A375 (cell line): ENCODE measurements around the gene CHN1.

DNA sequence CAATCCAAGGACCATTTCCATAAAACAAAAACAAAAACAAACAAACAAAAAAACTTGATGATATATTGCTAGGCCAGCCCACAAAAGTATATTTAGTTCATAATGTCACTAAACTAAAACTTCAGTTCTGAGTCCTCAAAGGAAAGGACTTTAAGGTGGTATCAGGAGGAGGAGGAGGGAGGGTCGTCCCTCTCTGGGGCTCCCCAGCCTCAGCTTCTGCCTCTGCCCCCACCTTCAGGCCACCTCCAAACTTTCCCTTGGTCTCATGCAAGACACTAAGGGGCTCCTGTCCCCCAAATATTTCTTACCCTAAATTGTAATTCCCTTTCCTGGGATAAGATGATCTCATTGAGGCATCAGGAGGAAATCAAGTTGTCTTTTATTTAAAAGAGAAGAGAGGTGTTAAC lies 13.7 kb upstream of the WIPF1 start:
- RAMPAGE, long total RNA = no peak

- RAMPAGE, long total RNA = no peak
Measured at GRCh38 chr2:174654291-174655307, 57.0 kb upstream of the WIPF1 start.

- RAMPAGE, long total RNA = no peak
Measured at GRCh38 chr2:174844185-174844732, 80.0 kb upstream of the CHRNA1 start.

DNA sequence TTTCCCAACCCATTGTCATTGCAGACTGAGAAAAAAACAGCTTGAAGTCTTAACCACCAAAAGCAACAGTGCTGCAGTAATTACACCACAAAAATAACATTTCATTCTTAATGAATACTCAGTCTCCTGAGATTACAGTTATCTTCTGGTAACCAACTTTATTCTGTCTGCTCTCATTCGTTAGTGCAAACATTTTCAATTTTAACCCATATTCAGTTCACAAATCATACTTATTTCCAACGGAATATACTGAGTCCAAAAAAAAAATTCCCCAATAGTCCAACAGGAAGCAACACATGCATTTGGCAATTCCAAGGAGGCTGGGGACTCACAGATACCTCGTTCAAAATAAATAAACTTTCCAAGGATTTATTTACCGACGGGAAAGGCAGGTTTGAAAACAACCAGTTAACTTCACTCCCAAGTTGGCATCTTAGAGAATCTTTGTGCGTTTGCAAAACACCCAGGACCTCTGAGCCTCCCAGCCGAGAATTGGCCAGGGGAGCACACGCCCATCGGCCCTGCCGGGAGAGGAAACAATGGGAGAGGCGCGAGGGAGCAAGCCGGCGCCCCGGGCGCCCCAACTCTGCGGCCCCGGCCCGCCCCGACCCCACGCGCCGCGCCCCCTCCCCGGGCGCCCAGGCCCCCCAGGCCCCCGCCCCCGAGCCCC lies 868 bp downstream of the CHN1 start:
- RAMPAGE, long total RNA = no peak

GRCh38 chr2:175004848-175006067 lies at the start of gene CHN1:
Gene CHN1 (minus strand): TSS chr2:175005381.
- RAMPAGE, long total RNA = no peak

DNA sequence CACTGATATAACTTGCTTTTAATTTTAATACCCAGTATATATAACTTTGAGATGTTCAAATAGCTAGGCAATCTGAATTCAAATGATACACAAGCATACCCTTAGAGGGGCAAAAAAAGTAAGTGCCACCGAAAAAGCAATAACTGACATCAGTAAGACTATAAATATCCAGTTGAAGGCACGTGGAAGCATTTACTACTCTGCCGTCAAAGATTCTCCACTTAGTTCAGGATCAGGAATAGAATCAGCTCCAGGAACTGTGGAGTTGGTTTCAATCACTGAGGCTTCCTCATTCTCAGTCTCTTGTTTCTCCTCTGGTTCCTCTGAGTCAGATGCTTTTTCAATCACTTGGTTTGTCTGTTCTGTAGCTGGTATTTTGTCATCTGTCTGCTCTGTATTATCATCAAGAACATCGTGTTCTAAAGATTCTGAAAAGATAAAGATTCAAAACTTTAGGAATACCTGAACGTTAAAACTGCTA lies 72.3 kb downstream of the LNPK start:
- RAMPAGE, long total RNA = no peak

DNA sequence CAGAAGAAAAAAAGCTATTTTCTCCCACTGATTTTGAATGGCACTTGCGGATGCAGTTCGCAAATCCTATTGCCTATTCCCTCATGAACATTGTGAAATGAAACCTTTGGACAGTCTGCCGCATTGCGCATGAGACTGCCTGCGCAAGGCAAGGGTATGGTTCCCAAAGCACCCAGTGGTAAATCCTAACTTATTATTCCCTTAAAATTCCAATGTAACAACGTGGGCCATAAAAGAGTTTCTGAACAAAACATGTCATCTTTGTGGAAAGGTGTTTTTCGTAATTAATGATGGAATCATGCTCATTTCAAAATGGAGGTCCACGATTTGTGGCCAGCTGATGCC lies 8.4 kb downstream of the HOXD8 start:
- RAMPAGE, long total RNA = no peak

- RAMPAGE, long total RNA = no peak
Measured at GRCh38 chr2:176170448-176171040, 13.4 kb downstream of the HOXD3 start.

- RAMPAGE, long total RNA = no peak
Measured at GRCh38 chr2:176171119-176172118, 14.3 kb downstream of the HOXD3 start.

DNA sequence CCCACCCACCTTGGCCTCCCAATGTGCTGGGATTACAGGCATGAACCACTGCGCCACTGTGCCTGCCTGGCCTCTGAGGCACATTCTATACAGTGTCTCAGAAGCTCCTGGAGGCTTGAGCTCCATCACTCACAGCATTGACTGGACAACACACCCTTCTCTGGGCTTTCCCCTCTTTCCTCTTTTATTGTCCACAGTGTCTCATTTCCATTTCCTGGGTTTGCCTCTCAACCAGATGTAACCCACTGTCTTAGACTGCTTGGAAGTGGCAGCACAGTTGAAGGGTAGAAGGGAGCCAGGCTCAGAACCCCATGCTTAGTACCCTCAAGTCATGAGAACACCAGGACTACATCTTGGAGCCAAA lies 208.1 kb downstream of the MTX2 start:
- RAMPAGE, long total RNA = no peak

DNA sequence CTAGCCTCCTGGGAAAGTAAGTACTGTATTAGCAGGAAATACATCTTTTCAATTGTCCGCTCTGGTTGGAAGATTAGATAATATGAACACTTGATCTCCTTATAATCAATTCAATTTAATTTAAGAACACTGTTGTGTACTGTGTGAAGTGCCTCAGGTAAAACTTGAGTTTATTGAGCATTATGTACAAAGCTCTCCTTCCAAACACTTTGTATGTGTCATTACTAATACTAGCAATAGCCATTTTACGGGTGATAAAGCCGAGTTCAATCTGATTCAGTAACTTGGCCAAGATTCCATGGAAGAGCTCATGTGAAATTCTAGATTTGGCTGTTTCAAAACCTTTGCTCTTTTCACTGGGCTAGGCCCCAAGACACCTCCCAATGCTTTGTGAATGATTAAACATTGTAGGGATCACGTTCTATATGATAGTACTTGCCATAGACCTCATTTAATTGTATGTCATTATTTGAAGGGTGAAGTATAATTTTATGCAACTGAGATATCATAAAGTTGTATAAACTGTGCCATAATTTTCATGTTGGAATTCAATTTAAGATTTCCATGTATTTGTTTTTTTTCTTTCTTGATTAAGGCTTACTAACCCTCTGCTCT lies 8.9 kb upstream of the NFE2L2 start:
- RAMPAGE, long total RNA = no peak

DNA sequence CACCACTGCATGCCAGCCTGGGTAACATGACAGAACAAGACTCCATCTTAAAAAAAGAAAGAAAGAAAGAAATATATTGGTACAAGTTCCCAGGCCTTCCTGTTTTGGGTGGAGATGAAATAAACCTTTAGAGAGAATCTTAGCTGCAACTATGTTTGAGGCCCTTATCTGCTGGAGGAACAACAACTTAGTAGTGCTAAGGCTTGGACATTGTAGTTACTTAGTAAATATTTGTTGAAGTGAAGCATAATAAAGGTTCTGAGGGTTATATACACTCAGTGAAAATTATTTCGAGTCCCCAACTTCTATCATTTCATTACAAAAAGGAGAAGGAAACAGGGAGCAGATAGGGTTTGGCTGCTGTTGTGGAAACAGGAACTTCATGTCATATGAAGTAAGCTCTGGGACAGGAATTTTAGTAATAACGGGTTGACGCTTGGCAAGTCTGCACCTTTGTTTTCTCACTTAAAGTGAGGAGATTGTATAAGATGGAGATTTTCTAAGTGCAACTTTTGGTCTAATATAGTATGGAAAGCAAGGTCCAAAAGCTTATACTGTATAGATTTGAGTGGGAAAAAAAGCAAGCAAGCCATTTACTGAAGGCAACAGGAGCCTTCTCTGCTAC lies 40.0 kb upstream of the AGPS start:
- RAMPAGE, long total RNA = no peak

DNA sequence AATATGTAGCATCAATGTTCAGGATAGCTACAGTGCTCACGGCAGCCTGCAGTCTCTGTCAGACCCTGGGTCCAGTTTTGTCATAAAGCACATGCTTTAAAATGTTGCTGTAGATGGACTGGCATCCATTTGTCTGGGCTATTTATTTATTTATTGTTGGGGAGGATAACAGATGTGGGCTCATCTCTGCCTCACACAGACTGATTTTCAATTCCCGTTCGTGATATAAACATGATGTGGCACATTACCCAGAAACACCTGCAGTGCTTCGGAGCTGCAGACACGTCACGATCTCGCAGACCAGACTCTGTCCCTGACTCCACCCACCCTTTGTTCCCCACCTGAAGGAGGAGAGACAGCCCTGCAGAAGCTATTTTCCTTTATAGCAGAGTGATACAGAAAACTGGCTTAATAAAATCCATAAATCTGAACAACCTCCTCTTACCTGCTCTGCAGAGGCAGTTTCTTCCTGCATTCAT lies 7.7 kb upstream of the TTC30A start:
- RAMPAGE, long total RNA = no peak

- RAMPAGE, long total RNA = no peak
Measured at GRCh38 chr2:177753750-177754336, 135.3 kb upstream of the TTC30A start.

- RAMPAGE, long total RNA = no peak
Measured at GRCh38 chr2:177972927-177973148, 99.7 kb downstream of the PDE11A start.

- RAMPAGE, long total RNA = no peak
Measured at GRCh38 chr2:178484459-178485166, 4.4 kb downstream of the PLEKHA3 start.

DNA sequence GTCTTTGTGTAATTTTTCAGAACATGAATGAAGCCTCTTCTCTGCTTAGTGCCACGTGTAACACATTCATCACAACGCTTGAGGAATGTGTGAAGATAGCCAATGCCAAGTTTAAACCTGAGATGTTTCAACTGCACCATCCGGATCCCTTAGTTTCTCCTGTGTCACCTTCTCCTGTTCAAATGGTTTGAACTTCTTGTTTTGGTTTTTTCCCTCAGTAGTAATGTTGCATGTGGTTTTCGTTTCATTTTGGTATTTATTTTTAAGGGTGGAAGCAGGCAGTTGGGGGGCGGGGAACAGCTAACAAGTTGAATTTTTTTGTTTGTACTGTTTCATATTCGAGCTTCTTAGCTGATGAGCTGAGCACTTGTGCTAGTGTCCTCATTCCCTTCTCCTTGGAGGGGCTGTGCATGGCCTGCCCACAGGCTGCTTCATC lies 15.2 kb downstream of the PLEKHA3 start:
- RAMPAGE, long total RNA = no peak

DNA sequence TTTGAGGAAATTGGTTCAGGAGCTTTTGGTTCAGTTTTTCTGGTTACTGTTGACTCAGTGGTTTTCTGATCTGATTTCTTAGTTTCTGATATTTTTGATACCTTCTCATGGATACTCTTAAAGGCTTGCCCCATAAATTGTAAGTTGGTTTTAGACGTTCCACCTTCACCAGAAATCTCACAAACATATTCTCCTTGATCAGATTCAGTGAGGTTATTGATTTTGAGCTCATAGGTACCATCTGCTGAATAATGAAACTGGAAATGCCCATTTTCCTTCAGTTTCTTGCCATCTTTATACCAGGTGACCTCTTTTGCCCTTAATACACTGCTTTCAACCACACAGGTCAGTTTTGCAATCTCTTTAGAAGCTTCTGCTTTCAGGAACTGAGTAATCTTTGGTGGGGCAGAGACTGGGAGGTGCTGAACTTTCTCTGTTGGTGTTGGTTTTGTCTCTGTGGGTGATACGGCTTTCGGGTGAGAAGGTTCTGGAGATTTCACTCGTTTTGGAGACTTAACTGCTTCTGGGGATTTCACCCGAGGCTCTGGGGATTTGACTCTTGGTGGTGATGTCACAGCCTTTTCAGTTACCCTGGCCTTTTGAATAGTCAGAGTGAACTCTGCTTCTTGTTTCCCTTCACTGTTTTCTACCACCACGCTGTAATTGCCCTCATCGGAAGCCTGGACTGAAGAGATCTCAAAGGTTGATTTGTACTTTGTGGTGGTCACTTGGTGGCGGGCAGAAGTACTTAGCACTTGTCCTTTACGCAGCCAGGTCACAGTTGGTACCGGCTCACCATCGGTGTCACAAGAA lies 50.3 kb downstream of the PLEKHA3 start:
- RAMPAGE, long total RNA = no peak

DNA sequence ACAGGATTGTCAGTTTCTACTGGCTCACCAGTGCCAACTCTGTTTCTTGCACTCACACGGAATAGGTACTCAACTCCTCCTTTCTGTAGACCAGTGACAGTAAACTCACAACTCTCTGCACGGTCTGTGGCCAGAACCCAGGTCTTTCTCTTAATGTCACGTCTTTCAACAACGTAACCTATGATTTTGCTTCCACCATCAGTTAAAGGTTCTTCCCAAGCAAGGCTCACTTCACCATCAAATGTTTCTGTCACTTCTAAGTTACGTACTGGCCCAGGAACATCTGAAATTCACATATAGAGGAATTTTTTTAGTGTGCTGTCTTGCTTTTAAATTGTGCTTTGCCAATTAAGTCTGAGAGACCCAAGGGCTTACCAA lies 137.9 kb downstream of the PLEKHA3 start:
- RAMPAGE, long total RNA = no peak

- RAMPAGE, long total RNA = no peak
Measured at GRCh38 chr2:178635271-178635773, 155.1 kb downstream of the PLEKHA3 start.